Cardiac muscle cell (in vitro differentiated cells and primary cell): ENCODE results near the gene TMEM9B.

- RAMPAGE, long total RNA: no peak
- RRBS: no CpG with 5 or more reads among the region's 5 CpGs
Measured at GRCh38 chr11:8834332-8834716, 23.9 kb upstream of the DENND2B start.

GRCh38 chr11:8942670-8942955, 203 bp downstream of the ASCL3 start:
- RAMPAGE, long total RNA: no peak
- RRBS: no CpG with 5 or more reads among the region's 2 CpGs

DNA sequence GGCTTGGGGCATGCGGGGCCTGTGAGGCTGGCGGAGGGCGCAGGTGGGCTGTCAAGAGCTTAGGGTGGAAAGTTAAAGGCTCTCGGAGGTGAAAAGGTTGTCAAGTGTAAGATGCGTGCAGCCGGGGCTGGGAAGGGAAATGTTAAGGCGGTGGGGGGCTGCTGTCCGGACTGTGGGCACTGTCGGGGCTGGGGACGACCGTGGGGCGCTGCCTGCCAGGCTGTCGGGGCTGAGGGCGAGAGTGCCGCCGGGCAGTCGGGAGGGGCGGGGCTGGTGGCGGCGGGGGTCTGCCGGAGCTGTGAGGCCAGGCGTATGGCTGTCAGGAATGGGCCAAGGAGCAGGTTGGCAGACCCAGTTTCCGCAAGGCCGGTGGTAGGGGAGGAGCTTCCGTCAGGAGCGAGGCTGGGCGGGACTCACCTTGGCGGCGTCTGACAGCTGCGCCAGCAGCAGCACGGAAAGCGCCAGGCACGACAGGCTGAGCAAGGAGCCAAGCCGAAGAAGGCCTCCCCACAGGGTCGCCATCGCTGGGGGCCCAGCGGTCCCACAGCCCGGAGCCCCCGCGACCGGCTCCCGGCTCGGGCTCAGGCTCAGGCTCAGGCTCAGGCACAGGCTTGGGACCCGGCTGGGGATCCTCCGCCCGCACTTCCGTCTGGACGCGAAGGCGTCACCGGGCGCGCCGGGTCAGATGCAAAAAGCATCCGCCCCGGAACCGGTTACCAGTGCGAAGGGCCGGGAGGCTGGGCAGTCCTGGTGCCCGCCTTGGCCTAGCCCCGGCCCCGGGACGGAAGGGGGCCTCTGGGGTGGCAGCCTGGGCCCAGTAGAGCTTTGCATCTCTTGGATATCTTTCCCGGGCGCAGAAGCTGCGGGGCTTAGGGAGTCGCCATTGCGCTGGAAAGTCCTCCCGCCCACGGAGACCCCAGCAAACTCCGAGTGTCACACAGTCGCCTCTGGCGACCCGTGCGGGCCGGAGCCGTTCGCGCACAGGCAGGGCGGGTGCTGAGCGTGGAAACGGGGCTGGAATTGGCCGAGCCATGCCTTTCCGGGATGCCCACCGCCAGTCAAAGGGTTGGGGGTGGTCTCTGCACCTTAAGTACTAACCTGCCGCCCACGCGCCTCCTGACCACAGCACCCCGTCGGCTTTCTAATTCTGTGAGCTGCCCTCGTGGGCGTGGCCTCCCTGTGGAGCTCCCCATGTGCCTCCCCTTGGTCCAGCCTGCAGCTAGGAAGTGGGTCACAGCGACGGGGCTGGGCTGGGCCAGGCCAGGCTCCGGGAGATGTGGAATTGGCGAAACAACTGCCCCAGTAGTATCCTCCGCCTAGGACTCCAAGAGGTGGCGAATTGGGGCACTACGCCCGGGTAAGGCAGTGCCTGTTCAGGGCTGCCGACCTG, at the start of gene TMEM9B:
TMEM9B (minus strand) TSS at position 651 of the 1,390 bp plus-strand sequence.
- RAMPAGE, long total RNA: start-site peak on the minus strand centred at position 626 of the sequence, 75 bp wide, 207 and 219 reads in 2 replicates; start-site peak on the minus strand centred at position 970 of the sequence, 66 bp wide, 107 and 69 reads in 2 replicates
- RRBS: 3% methylated on average over 53 of the region's 101 CpGs

- RAMPAGE, long total RNA: no peak
- RRBS: no CpG with 5 or more reads among the region's 4 CpGs
Measured at GRCh38 chr11:9088871-9089528, 2.4 kb downstream of the SCUBE2 start.

DNA sequence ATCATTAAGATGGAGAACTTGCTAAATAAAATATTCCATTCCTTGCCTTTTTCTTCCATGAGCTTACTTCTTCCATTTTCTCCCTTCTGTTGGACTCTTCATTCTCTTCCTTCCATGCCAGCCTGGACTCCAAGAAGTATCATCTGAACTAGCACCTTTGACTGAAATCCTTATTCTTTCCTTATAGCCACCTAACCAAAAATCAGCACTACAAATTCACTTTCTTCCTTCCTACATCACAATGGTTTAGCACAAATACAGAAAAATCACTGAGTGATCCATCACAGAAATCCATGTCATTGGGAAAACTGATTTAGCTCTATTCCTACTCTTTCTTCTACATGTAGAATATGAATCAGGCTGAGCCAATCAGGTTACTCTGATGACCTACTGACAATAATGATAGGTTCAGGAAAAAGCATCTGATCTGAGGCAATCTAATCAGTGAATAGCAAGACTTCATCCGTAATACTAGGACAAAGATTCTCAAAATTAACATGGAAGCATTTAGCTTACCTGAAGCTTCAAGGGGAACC, 6.0 kb downstream of the TMEM41B start:
- RAMPAGE, long total RNA: no peak
- RRBS: no CpG with 5 or more reads among the region's 1 CpG

GRCh38 chr11:9315104-9315679, 799 bp upstream of the TMEM41B start:
- RAMPAGE, long total RNA: no peak
- RRBS: no CpG with 5 or more reads among the region's 15 CpGs

- RAMPAGE, long total RNA: no peak
- RRBS: no CpG with 5 or more reads among the region's 10 CpGs
Measured at GRCh38 chr11:9565578-9566711, 7.5 kb upstream of the WEE1 start.

GRCh38 chr11:9566712-9567068, 6.8 kb upstream of the WEE1 start:
- RAMPAGE, long total RNA: no peak
- RRBS: no CpG with 5 or more reads among the region's 1 CpG

DNA sequence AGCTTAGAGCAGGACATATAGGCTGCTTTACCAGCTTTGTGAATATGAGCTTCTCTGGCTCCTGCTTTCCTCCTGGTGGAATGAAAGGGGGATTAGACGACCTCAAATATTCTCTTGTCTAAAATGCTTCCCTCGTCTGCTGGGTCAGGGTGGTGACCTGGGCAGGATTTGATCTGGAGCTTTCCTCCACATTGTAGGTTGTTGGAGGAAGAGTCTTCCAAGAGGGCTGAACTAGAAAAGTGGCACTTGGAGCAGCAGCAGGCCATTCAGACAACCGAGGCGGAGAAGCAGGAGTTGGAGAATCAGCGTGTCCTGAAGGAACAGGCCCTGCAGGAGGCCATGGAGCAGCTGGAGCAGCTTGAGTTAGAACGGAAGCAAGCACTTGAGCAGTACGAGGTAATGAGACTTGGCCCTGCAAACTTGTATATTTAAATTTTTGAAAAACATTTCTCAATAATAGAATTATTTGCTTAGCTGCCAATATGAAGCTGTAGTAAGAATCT, 83.8 kb downstream of the SWAP70 start:
- RAMPAGE, long total RNA: no peak
- RRBS: no CpG with 5 or more reads among the region's 7 CpGs

DNA sequence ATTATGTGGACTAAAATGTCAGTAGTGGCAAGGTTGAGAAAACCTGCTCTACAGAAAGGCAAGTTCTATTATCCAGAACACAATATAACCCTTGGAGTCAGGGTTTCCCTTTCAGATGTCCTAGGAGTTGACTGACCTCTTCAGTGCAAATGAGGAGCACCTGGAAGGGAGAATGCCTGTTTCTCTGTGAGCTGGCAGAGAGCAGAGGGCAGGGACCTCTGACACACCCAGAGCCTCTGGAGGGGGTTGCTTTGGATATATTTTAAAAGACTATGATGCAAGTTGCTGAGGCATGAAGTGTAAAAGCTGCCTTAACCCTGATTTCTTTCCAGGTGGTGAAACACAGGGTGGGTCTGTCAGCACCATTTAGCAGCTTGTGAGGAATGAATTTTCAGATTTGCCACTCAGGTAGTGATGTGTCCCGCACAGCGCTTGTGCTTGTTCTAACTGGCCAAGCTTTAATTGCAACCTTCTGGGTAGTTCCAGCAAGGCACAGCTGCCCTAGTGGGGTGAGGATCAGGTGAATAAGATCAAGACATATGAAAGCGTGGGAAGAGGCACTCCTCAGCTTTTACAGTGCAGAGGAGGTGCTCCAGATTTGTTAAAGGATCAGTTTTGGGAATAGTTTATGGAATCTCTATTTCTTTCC, 90.1 kb downstream of the SWAP70 start:
- RAMPAGE, long total RNA: no peak
- RRBS: no CpG with 5 or more reads among the region's 3 CpGs

DNA sequence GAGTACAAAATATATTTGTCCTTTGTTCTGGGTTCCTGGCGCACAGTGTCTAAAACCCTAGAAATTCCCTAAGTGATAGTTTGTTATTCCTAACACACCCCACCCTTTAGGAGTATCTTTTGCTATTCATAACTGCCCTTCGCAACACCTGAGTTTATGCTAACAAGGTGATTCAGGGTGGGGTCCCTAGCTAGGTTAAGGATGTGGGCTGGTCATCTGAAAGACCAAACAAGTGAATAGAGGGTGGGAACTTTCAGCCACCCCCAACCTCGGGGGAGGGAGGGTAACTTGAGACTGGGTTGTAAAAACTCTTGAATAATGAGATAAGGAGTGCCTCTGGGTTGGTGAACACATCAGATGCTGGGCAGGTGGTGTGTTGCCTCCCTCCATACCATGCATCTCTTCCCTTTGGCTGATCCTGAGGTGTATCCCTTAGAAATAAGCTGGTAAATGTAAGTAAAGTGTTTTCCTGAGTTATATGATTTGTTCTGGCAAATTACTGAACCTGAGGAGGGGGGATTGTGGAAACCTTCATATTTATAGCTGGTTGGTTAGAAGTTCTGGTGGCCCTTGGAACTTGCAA, 111.5 kb downstream of the SWAP70 start:
- RAMPAGE, long total RNA: start-site peak on the plus strand centred at position 369 of the sequence, 73 bp wide, 757 and 304 reads in 2 replicates
- RRBS: no CpG with 5 or more reads among the region's 3 CpGs

DNA sequence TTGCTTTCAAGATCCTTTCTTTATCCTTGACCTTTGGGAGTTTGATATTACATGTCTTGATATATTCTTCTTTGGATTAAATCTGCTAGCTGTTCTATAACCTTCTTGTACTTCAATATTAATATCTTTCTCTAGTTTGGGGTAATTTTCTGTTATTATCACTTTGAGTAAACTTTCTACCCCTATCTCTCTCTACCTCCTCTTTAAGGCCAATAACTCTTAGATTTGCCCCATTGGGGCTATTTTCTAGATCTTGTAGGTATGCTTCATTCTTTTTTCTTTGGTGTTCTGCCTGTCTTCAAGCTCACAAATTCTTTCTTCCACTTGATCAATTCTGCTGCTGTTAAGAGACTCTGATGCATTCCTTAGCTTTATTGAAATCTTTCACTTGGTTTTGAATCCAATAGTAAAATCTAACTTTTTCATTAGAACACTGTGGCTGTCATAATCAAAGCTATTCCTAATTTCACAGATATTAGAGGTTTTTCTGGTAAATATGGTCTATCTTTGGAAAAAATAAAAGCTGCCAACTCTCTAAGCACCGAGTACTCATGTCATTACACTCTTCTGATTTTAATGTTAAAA, 113.4 kb downstream of the SBF2 start:
- RAMPAGE, long total RNA: no peak
- RRBS: no CpG with 5 or more reads among the region's 1 CpG

- RAMPAGE, long total RNA: no peak
- RRBS: no CpG with 5 or more reads among the region's 35 CpGs
Measured at GRCh38 chr11:10294421-10295145, 564 bp upstream of the SBF2 start.

DNA sequence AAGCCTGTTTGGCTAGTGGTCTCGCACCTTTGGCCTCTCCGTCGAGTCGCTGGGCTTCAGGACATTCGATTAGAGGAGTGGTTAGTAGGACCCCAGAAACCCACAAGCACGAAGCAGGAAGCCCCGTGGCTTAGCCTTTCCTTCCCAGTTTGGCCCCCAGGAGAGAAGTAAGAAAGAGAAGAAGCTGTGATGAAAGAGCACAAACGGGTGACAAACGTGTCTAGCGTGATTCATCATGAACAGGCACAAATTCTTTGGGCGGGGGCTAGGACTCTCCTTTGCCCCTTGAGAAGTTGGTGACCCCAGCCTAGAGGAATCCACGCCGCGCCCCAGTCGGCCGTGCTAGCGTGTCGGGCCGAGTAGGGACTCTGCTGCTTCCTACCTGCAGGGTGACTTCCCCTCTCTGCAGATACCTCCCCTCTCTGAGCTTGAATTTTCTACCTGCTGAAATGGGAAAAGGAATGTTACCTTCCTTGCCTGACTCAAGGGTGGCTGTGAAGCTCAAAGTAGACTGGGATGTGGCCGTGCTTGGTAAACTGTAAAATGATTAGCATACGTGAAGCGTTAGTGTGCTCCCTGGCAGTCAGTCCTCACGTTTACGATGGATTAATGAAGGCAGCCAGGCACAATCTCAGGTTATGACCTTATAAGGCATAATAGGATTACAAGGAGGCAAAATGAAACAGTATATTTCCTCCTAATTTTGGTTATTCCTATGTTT, 1.0 kb upstream of the ADM start:
- RAMPAGE, long total RNA: no peak
- RRBS: no CpG with 5 or more reads among the region's 24 CpGs

- RAMPAGE, long total RNA: no peak
- RRBS: 2% methylated on average over 14 of the region's 52 CpGs
Measured at GRCh38 chr11:10306182-10306933, 1.5 kb downstream of the ADM start.

DNA sequence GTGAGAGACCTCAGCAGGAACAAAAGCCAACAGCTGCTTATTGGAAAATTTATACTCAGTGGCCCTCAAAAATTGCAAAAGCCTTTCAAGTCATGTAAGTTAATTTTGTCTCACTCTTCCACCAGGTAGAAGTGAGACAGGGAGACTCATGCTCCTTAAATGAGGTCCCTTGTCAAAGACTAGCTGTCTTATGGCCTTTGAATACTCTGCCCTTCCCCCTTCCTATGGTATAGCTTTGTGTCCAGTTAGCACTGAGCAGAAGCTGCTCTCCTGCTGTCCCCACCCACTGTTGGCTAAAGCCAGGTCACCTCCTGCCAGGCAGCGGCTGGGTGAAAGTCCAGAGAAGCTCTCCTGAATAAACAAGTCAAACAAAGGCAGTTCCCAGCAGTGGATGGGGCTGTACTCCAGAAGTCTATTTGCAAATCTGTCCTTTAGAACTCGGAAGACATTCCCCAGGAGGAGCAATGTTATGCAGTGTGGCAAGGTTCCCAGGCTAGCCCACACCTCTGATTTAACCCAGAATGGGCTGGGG, 21.5 kb downstream of the ADM start:
- RAMPAGE, long total RNA: no peak
- RRBS: no CpG with 5 or more reads among the region's 2 CpGs

- RAMPAGE, long total RNA: no peak
- RRBS: no CpG with 5 or more reads among the region's 2 CpGs
Measured at GRCh38 chr11:10350486-10350999, 45.7 kb downstream of the ADM start.

- RAMPAGE, long total RNA: no peak
- RRBS: no CpG with 5 or more reads among the region's 2 CpGs
Measured at GRCh38 chr11:10388182-10388452, 66.9 kb upstream of the AMPD3 start.

GRCh38 chr11:10450722-10451491, 4.2 kb upstream of the AMPD3 start:
- RAMPAGE, long total RNA: no peak
- RRBS: 3% methylated on average over 17 of the region's 63 CpGs

GRCh38 chr11:10461391-10461885, 6.4 kb downstream of the AMPD3 start:
- RAMPAGE, long total RNA: no peak
- RRBS: 85% methylated on average over 2 of the region's 9 CpGs